ENCODE measurements around a stretch of chr11.

- PRO-cap, result no peak
- RAMPAGE, long total RNA, 4 experiments, result no peak in any of the 4 experiments
Measured at GRCh38 chr11:60936898-60937571, 12.8 kb downstream of the TMEM132A start.

DNA sequence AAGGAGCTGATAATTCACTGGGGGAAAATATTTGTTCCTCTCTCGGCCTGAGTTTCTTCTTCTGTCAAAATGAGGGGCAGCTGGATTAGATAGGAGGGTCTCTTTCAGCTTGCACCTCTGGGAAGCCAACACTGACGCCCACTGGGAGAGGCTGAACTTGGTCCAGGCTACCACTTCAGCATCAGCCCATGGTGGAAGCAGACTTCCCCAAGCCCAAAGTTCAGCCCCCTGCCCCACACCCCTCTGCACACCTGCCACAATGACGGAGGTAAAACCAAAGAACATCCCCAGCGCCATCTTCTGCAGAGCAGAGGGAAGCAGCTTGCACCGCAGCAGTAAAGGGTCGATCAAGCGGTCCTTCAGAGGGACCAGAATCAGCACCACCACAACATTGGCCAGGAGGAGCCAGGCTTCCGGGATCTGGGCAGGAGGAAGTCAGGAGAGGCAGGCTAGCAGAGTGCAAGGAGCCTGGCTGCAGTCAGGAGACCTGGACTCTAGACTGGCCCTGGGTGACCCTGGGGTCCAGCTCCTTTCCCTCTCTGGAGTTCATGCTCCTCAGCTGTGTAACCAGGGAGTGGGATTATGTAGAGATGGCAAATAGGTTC, 11.0 kb downstream of the SLC15A3 start:
- PRO-cap, result no peak
- RAMPAGE, long total RNA, 4 experiments, result no peak in any of the 4 experiments

GRCh38 chr11:60950801-60951565, 993 bp downstream of the SLC15A3 start:
- PRO-cap, result bidirectional peak, plus-strand start at chr11:60951384, minus-strand start at chr11:60951362
- RAMPAGE, long total RNA, 4 experiments, result no peak in any of the 4 experiments

DNA sequence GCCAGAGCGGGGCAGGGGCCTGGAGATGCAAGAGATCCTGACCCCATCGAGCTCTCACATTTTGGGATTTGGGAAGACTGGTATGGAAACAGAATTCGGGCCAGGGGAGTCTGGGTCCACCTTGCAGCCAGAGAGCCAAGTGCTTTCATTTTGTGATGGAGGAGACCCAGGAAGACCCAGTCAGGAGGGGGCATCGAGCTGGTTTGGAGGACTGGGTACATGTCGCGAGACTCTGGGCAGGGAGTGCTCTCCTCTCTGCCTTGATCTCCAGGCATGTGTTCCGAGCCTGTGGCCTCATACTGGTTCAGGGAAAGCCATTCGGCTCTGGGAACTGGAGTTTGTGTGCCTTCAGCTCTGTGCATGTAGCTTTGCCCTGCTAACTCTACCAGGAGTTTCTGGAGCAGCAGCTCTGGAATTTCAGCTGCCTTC, 1.1 kb downstream of the CD6 start:
- PRO-cap, result no peak
- RAMPAGE, long total RNA, 4 experiments, result no peak in any of the 4 experiments

- PRO-cap, result no peak
- RAMPAGE, long total RNA, 4 experiments, result no peak in any of the 4 experiments
Measured at GRCh38 chr11:61004751-61005520, 33.5 kb downstream of the CD6 start.

GRCh38 chr11:61007493-61007896, 36.0 kb downstream of the CD6 start:
- PRO-cap, result unidirectional peak, plus-strand start at chr11:61007585
- RAMPAGE, long total RNA, 4 experiments, result no peak in any of the 4 experiments

DNA sequence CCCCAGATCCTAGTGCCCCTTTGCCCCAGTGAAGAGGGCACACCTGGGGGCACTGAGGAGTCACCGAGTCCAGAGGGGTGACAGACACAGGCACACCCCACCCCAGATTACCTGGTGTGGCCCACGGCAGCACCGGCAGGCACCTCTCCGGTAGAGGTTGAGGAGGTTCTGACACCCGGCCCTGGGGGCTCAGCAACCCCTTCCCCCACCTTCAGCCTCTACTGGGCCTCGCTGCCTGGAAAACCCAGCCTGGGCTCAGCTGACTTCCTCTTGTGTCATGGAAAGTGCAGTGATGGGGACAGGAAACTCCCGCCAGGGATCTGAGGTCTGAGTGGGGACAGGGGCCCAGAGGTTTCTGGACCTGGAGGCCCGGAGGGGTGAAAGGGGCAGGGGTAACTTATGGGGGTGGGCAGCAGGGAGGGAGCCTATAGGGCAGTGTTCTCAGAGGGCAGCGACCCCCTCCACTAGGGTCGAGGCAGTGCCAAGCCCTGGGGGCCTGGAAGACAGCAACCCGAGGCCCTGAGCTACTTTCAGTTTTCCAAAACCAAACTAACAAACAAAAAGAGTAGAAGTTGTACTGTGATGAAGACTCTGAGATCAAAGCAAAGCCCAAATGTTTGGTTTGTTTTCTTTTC, 10.0 kb upstream of the CD5 start:
- PRO-cap, result no peak
- RAMPAGE, long total RNA, 4 experiments, result no peak in any of the 4 experiments

DNA sequence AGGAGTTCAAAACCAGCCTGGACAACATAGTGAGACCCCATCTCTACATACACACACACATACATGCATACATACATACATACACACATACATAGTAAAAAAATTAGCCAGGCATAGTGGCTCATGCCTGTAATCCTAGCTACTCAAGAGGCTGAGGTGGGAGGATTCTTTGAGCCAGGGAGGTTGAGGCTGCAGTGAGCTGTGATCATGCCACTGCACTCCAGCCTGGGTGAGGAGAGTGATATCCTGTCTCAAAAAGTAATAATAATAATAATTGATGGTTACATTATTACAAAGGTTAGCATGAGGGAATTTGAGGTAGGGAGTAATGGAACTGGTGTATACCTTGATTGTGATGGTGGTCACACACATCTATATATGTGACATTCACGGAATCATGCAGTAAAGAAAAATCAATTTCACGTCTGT, 12.1 kb downstream of the CD5 start:
- PRO-cap, result no peak
- RAMPAGE, long total RNA, 4 experiments, result no peak in any of the 4 experiments

- PRO-cap, result no peak
- RAMPAGE, long total RNA, 4 experiments, result no peak in any of the 4 experiments
Measured at GRCh38 chr11:61120431-61121663, 18.6 kb downstream of the CD5 start.

DNA sequence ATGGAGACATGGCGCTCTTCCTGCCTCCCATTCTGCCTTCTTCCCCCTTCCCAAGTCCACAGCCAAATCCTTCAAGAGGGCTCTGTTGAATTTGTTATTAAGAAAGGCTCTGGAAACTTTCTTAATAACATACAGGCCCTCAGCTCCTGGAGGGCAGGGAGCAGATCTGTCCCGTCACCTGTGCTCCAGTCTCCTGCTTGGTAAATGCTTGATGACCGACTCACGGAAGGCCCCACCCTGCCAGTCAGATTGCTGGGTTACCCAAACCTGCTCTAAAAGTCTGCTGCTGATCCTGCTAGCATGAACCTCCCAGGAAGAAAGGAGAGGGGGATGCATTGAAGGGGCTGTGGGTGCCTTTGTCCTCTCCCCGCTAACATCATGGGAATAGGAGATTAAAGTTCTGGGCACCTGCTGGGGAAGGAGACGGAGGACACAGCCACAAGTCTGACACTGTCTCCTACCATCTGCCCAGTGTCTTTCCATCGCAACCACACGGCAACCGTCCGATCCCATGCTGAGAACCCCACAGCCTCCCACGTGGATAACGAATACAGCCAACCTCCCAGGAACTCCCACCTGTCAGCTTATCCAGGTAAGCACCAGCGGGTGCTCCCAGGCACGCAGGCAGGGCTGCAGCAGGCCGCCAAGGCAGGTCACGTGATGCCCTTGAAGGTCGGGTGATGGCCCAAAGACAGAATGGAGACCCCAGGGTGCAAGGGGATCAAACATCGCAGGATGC, 22.4 kb downstream of the CD5 start:
- PRO-cap, result no peak
- RAMPAGE, long total RNA, 4 experiments, result no peak in any of the 4 experiments

DNA sequence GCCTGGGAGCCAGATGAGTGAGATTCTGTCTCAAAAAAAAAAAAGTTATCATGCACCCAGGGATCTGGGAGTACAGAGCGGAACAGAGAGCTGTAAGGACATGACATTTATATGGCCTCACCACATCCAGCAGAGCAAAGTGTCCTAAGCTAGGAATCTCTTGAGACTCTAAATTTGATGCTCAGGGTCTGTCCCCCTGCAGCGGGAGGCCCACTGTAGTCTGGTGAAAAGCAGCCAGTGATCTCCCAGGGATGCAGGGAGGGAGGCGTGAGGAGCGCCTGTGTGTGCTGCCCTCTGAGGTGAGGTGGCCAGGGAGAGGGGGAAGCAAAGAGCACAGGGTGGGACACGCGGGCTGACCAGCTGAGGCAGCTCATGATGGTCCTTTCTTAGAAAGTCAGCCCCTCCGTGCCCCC, 26.4 kb downstream of the CD5 start:
- PRO-cap, result no peak
- RAMPAGE, long total RNA, 4 experiments, result no peak in any of the 4 experiments

GRCh38 chr11:61141701-61142127, 19.5 kb downstream of the VPS37C start:
- PRO-cap, result no peak
- RAMPAGE, long total RNA, 4 experiments, result no peak in any of the 4 experiments

GRCh38 chr11:61162039-61162897, 1.0 kb upstream of the VPS37C start:
- PRO-cap, result no peak
- RAMPAGE, long total RNA, 4 experiments, result no peak in any of the 4 experiments

- PRO-cap, result no peak
- RAMPAGE, long total RNA, 4 experiments, result no peak in any of the 4 experiments
Measured at GRCh38 chr11:61370151-61370954, 8.2 kb downstream of the TMEM138 start.

- PRO-cap, result no peak
- RAMPAGE, long total RNA, 4 experiments, result start-site peak on the plus strand in 2 of 4 experiments, at chr11:61454192-61454504 at its widest, 6 to 9 reads per replicate
Measured at GRCh38 chr11:61454183-61455027, 24.5 kb downstream of the SDHAF2 start.

GRCh38 chr11:61508896-61509875, 637 bp downstream of the LRRC10B start:
- PRO-cap, result bidirectional peak, plus-strand start at chr11:61509500, minus-strand start at chr11:61509226
- RAMPAGE, long total RNA, 4 experiments, result no peak in any of the 4 experiments

DNA sequence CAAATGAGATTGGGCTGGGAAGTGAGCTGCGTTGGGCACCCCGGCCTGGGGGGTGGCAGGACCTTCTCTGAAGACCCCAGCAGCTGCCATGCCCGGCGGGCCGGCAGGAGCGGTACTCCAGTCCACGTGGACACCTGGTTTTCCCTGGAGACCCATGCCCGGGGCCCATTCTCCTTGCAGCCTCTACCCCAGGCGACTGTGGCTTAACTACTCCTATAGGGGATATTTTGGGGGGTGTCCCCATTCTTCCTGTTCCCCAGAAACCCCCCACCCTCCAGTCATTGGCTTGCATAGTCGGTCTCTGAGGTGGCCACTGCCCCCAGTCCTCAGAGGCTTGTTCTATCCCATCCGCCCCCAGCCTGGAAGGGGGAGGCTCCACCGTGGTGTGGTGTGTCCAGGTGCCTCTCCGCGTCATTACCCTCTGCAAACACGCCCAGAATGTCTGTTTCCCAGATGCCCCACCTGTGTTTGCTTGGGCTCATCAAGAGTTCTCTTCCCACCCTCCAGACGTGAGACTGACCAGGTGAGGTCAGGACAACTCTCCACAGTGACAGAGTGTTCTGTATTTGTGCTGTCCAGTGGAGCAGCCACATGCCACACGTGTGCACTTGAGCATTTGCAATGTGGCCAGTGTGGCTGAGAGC, 24.7 kb downstream of the LRRC10B start:
- PRO-cap, result no peak
- RAMPAGE, long total RNA, 4 experiments, result no peak in any of the 4 experiments

- PRO-cap, result no peak
- RAMPAGE, long total RNA, 4 experiments, result no peak in any of the 4 experiments
Measured at GRCh38 chr11:61588628-61589102, 7.8 kb upstream of the SYT7 start.

DNA sequence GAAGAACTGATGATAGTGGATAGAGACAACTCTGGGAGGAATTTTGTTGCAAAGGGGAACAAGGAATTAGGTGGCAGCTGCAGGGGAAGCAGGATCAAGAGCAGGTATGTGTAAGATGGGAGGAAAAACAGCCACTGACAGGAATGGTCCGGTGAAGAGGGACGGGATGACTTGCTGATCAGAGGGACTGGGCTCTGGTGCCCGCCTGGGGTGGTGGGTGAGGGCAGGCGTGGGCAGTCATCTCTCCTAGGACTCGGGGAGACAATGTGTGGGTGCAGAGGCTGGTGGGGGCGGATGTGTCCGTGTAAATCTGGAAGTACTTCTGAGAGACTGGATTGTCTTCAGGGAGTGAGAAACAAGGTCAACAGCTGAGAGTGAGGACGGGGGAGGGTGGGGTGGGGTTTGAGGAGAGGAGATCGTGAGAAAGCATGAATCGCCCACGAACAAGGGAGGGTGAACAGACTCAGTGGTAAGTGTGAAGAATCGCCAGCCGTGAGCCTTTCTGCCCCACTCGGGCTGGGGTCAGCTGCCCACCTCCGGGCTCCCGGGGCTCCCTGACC, 13.6 kb upstream of the SYT7 start:
- PRO-cap, result no peak
- RAMPAGE, long total RNA, 4 experiments, result no peak in any of the 4 experiments

- PRO-cap, result no peak
- RAMPAGE, long total RNA, 4 experiments, result no peak in any of the 4 experiments
Measured at GRCh38 chr11:61600754-61601155, 19.9 kb upstream of the SYT7 start.